AG09309 (cell line): ENCODE measurements around a stretch of chr5.

- RRBS: no CpG with 5 or more reads among the region's 25 CpGs
These were observed 23.4 kb downstream of the MARCHF6 start for GRCh38 chr5:10376688-10377564.

GRCh38 chr5:10440907-10441618 is 616 bp upstream of the ROPN1L start:
- RRBS: no CpG with 5 or more reads among the region's 31 CpGs

DNA sequence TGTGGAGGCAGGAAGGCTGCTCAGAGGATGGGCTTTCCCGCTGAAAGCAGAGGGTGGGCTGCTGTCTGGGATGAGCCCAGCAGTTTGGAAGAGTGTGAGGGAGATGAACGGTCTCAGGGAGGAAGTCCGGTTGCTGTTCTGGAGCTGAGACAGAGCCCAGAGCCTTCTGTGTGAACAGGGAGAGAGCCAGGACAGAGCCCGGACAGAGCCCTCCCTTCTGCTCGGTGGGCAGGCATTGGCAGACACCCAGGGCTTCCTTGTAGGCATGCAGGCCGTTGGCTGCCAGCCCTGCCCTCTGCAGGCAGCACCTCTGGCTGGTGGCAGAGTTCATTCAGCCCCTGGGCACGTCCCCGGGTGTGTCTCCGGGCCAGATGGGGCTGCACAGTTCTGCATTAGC is 18.8 kb downstream of the ROPN1L start:
- RRBS: 88% methylated on average over 2 of the region's 9 CpGs

- RRBS: no CpG with 5 or more reads among the region's 12 CpGs
These were observed 2.6 kb downstream of the ANKRD33B start for GRCh38 chr5:10566329-10567098.

- RRBS: no CpG with 5 or more reads among the region's 9 CpGs
These were observed 42.7 kb downstream of the ANKRD33B start for GRCh38 chr5:10606646-10606940.

- RRBS: no CpG with 5 or more reads among the region's 11 CpGs
These were observed 69.8 kb downstream of the ANKRD33B start for GRCh38 chr5:10633631-10634140.

DNA sequence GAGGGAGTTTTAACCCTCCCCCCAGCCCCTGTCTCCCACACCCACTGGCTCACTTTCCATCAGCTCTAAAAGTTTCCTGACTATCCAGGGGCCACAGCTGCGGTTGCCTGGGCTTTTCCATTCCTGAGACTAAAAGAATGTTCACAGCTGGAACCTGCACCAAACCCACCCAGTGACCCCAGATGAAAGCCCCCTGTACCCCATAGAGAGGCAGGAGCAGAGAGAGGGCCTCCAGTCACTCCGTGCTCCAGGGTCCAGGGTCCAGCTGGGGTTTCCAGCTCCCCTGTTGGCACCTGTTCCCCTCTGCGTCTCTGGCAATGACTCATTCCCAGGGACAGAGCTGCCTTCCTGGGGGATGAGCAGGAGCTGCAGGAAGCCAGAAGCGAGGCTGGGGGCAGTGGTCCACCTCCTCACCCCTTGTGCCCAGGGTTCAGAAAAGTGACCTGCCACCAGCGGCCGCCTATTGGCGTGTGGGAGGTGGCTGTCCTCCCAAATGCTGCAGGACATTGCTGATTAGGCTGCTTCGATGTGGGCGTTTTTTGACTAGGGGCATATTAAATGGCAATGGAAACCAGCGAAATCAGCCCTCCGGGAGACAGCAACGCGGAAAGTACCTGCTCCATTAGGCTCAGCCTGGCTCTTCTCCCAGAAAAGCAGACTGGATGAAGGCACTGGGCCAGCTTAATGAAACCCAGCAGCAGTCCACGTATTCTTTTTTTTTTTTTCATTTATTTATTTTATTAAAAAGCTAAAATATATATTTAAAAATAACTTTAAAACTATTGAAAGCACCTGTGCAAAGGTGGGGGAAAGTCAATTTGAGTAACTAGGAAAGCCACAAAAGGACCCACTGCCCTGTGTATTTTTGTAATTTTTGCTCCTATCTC is 97.4 kb downstream of the DAP start:
- RRBS: no CpG with 5 or more reads among the region's 14 CpGs

GRCh38 chr5:10699837-10700514 is 61.1 kb downstream of the DAP start:
- RRBS: no CpG with 5 or more reads among the region's 9 CpGs

DNA sequence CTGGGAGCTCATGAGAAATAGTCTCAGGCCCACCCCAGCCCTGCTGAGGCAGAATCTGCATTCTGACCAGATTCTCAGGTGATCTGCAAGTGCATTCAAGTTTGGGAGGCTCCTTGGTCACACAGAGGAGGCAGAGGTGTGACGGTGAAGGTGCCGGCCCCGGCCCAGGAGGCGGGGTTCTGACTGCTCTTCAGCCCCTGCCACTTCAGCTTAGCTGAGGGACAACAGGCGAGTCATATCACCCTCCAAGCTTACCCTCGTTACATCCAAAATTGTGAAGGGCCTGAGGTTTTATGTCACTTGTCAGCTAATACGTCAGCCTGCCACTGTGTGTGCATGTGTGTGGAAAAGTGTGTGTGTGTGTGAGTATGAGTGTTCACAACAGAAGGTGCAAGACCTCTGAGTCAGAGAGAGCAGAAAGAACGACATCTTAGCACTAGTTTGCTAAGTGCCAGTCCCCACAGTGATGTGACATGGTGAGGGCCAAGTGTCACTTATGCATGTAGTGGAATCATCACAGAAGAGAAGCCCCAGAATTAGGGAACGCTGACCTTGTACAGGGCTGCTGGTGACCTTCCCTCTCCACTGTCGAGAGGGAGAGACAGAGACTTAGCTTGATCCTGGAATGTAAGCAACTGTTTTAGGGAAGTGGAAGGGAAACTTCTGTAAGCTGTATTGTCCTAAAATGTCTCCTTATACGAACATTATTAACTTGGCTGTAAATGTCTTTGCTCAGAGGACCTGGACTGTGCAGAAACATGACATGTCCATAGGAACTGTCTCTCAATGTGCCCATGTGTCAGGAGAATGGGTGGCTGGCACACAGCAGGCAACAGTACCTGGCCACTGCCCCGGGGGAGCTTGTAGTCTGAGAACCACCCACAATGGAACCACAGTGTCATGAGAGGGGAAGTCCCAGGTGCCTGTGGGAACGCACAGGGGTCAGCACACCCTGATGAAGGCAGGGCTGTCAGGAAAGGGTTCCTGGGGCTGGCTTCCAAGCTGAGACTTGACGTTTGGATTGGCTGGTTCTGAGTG is 34.3 kb downstream of the DAP start:
- RRBS: no CpG with 5 or more reads among the region's 14 CpGs

- RRBS: 8% methylated on average over 17 of the region's 110 CpGs
These were observed 519.5 kb downstream of the CTNND2 start for GRCh38 chr5:11384495-11385365.

DNA sequence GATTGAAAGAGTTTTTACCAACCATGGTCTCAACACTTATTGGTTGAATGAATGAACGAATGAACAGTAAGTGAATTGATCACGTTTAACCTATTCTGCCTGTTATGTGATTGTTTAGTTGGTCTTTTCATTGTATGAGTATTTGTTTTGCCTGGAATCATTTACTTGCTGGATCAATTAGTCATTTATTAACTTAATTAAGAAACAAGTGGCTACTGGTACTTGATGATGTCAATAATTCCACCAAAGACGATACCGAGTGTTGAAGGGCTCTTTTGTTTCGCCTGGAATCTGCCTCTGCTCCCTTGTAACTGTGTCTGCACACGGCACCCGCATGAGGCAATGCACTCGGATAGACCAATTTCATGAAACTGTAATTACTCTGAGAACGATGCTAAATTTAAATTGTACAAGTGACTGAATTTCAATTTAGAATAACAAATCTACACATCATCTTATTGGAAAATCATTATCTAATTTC is 143.4 kb downstream of the CTNND2 start:
- RRBS: no CpG with 5 or more reads among the region's 9 CpGs

GRCh38 chr5:12624557-12625140 is 720.4 kb upstream of the CTNND2 start:
- RRBS: no CpG with 5 or more reads among the region's 1 CpG

DNA sequence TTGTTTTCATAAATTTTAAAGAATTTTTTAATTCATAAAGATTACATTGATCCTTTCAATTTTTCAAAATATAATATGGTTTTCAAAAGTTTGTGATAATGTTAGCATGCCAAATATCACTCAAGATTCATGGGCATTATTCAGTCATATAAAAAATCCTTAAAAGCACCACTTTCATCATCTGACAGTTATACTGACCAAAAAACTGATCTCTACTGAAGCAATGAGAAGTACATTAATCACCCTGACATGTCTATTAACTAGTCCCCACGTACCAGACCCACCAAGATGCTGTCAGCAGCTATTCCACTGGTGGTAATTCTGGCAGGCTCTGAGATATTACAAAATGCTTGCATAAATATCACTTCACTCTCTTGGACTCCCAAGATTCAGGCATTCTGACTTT is 717.1 kb downstream of the DNAH5 start:
- RRBS: no CpG with 5 or more reads among the region's 1 CpG

- RRBS: no CpG with 5 or more reads among the region's 11 CpGs
These were observed 5.8 kb downstream of the TRIO start for GRCh38 chr5:14148765-14149461.

- RRBS: no CpG with 5 or more reads among the region's 12 CpGs
These were observed 13.6 kb downstream of the TRIO start for GRCh38 chr5:14156396-14157496.

- RRBS: no CpG with 5 or more reads among the region's 5 CpGs
These were observed 24.2 kb downstream of the TRIO start for GRCh38 chr5:14167204-14167937.

DNA sequence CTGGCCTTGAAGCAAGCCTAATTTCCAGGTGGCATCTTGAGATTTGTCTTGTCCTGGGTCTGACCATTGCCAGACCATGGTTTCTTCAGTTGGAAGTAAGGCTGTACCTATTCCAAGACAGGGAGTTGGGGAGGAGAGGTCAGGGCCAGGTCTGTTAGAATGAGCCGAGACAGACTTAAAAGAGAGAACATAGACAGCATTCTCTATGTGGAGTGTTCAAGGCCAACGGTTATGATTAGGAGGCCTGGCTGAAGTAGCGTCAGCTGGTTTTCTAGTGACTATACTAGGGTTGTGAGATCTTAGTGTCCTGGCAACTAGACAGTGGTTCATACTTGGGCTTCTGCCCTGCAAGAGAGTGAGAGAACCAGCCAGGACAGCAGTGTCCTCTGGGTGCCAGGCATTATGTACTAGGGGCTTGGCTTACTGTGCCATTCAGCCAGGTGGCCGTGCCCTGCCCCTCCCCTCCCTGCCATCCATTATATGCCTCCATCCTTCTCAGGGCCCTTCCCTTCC is 56.7 kb downstream of the TRIO start:
- RRBS: no CpG with 5 or more reads among the region's 4 CpGs

- RRBS: no CpG with 5 or more reads among the region's 7 CpGs
These were observed 82.9 kb downstream of the TRIO start for GRCh38 chr5:14225849-14226607.

GRCh38 chr5:14331447-14331834 is 188.3 kb downstream of the TRIO start:
- RRBS: no CpG with 5 or more reads among the region's 4 CpGs

DNA sequence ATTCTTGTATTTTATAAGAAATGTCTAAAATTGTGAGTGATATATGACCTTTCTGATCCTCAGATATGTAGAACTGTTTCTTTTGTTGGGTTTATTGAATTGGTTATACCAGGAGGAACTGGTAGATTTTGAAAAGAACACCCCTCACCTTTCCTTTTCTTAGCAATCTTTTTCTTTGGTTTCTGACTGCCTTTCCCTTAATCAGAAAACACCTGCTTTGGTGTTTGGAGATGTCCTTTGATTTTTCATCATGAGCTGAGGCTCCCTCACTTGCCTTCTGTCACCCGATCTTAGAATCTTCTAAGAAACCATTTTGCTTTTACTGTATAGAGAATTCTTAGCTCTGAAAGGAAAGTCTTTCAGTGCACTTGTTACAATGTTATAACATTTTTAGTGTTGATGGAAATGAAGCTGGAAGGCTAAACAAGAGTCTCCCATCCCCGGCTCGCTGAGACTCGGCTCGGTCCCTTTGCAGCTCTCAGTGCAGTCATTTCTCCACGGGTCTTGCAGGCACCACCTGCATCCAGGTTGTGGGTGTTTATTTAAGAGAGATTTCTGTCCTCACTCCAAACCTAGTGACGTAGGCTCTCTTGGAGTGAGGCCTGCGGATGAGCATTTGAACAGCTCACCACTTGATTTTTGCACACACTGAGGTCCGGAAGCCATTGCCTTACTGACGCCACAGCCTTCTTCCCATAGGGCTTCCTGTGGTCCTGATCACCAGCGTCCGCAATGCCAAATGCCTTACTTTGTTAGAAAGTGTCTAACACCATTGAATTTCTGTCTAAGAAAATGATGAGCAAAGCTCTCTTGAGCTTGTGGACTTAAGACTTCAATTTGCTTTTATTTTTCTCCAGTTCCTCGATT is 197.8 kb upstream of the OTULINL start:
- RRBS: no CpG with 5 or more reads among the region's 13 CpGs